ENCODE measurements around the genes ID1 and MYLK2.

- PRO-cap = no peak
- CAGE, long polyA plus RNA = no peak
These were observed 18.7 kb downstream of the MCTS2 start for GRCh38 chr20:31565697-31566366.

- PRO-cap = no peak
- CAGE, long polyA plus RNA = no peak
These were observed 21.1 kb downstream of the MCTS2 start for GRCh38 chr20:31568054-31568916.

GRCh38 chr20:31573182-31574267 lies 26.3 kb downstream of the MCTS2 start:
- PRO-cap = bidirectional peak, plus-strand start at chr20:31573360, minus-strand start at chr20:31573238
- CAGE, long polyA plus RNA = no peak

DNA sequence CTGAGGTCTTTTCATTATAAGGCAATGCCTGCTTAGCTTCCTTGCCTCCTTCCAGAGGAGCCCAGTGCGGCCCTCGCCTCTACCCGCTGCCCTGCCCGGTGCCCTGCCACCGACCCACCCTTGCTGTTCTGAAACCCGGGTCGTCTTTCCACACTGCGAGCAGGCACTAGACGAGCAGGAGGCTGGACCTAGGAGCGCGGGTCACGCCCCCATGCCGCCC lies 194 bp upstream of the ID1 start:
- PRO-cap = bidirectional peak, plus-strand start outside the sequence, minus-strand start at position 130 of the sequence
- CAGE, long polyA plus RNA = no peak

DNA sequence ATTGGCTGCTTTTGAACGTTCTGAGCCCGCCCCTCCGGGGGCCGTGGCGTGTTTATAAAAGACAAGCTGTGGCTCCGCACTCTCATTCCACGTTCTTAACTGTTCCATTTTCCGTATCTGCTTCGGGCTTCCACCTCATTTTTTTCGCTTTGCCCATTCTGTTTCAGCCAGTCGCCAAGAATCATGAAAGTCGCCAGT lies at the start of gene ID1:
Gene ID1 (plus strand): TSS at position 85 of the 198 bp plus-strand sequence.
- PRO-cap = bidirectional peak, plus-strand start at position 85 of the sequence, minus-strand start outside the sequence
- CAGE, long polyA plus RNA = no peak

GRCh38 chr20:31605403-31606414 lies 620 bp downstream of the ID1 start:
- PRO-cap = bidirectional peak, plus-strand start at chr20:31605844, minus-strand start at chr20:31605607
- CAGE, long polyA plus RNA = no peak

DNA sequence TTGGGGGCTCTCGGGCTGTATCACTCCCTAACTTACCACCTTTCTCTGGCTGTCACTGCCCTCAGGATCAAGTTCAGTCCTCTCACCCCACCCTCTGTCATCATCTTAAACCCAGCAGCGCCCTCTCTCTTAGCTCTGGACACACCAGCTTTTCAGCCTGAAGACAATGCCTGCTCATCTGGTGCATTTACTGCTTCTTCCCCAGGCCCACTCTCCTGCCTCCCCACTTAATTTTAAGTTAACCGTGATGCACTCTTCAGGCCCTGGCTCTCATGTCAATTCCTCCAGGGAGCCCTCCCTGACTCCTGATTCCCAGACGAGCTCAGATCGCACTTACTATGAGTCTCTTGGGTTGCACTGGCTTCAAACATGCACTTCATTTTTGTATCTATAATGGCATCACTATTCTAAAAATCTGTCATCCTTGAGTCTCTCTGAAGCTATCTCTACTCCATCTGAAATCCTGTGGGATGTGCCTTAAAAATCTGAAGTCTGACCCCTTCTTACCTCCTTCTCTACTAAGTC lies 24.6 kb downstream of the COX4I2 start:
- PRO-cap = no peak
- CAGE, long polyA plus RNA = no peak

GRCh38 chr20:31705622-31706422 lies 16.8 kb downstream of the BCL2L1 start:
- PRO-cap = no peak
- CAGE, long polyA plus RNA = no peak

DNA sequence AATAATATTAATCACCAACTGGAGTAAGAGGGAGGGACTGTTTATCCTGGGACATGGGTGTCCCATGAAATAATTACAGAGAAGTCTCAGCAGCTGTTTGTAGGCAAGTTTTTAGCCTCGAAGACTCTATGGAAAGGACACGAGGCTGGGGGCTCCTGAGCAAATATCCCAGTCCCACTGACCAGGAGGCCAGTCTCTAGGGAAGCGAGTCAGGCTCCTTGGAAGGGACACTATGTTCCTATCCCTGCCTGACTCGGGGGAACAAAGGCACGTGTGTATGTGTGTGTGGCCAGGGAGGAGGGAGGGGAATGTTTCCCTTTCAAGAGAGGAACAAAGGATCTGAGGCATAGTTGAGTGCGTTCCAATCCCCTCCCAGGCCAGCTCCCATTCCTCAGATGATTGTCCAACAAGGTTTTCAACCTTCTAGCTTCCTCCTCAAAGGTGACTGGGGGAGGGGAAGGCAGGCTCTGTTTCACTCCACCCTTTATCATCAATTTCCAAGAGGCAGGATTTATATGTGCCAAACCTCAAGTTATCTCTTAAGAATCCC lies 10.1 kb downstream of the BCL2L1 start:
- PRO-cap = no peak
- CAGE, long polyA plus RNA = no peak

DNA sequence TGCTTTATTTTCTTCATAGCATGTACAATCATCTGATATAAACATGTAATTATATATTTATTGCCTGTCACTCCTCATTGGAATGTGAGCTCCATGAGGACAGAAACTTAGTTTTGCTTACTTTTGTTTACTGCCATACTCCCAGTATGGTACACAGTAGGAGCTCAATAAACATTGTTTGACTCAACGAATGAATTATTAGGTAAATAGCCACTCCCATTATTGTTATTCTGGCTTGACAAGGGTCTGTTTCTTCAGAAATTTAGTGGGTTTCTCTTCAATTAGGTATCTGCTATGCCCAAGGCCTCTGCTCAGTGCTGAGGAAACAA lies 6.4 kb downstream of the BCL2L1 start:
- PRO-cap = no peak
- CAGE, long polyA plus RNA = no peak

GRCh38 chr20:31723403-31724059 lies 863 bp upstream of the BCL2L1 start:
- PRO-cap = bidirectional peak, plus-strand start at chr20:31723763, minus-strand start at chr20:31723497; bidirectional peak, plus-strand start at chr20:31724112, minus-strand start at chr20:31723888
- CAGE, long polyA plus RNA = start-site peak on the minus strand at chr20:31723906-31723978, 38 and 70 reads in 2 replicates

DNA sequence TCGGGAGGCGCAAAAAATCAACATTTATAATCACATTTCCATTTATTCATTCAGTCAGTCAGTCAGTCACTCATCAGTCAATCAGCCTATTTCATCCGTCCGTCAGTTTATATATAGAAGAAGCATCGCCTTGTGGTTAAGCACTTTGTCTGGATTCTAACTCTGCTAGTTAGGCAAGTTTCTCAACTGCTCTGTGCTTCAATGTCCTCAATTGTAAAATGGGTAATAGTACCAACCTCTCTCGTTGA lies 1.3 kb upstream of the BCL2L1 start:
- PRO-cap = bidirectional peak, plus-strand start at position 53 of the sequence, minus-strand start outside the sequence
- CAGE, long polyA plus RNA = no peak

GRCh38 chr20:31818921-31819593 lies at the start of gene MYLK2:
Gene MYLK2, plus strand, starts transcription at chr20:31819356.
- PRO-cap = no peak
- CAGE, long polyA plus RNA = no peak

DNA sequence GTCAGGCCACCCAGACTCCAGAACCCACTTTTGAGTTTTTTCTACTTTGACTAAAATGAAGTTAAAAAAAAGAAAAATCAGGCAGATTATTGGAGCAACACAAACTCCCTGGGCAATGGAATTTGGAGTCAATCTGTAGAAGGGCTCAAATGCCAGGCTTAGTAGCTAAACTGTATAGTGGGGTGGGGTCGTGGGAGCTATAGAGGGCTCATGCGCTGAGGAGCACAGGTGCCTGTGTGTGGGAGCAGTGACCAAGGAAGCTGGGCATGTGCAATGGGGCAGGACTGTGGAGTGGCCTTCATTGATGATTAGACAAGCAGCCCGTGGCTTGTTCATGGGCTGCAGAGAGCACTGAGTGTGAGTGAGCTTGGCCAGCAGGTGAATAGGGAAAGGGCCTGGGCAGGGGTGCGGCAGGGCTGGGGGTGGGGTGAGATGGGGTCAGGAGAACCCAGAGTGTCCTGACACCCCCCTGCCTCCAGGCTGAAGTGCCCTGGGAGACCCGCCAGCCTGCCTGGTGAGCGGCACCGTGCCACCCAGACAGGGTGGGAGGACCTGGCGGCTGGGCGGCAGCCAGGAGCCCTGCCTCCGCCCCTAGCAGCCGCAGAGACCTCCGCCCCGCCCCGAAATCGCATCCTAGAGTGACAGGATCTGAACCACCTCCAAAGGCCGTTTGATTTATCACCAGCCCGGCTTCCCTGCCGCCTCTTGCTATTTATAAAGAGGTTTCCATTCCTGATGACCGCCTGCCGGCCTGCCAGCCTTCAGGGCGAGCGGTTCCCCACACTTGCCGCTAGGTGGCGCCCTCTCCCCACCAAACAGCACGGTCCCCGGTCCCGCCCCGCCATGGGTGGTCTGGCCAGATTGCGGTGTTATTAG lies 3.3 kb downstream of the MYLK2 start:
- PRO-cap = no peak
- CAGE, long polyA plus RNA = no peak

GRCh38 chr20:31894908-31895514 lies 24.6 kb downstream of the TTLL9 start:
- PRO-cap = bidirectional peak, plus-strand start at chr20:31895371, minus-strand start at chr20:31895150
- CAGE, long polyA plus RNA = no peak

DNA sequence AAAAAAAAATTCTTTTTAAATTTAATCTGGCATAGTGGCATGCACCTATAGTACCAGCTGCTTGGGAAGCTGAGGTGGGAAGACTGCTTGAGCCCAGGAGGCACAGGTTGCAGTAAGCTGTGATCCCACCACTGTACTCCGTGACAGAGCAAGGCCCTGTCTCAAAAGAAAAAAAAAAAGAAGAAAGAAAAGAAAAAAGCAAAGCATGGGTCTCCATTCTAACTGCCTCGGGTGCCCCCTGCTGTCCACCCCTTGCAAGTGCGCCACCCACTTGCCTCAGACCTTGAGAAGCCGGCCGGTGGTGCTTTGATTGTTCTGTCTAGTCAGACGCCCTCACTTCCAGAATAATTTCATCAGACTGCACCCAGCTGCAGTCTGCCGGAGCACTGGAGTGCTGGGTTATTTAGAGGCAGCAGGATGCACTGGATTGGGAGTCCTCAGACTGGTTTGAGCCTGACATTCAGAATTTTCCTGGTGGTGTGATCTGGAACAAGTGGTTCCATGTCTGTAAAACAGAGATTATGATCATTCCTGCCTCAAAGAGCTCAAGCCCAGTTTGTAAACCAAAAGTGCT lies 17.6 kb upstream of the TM9SF4 start:
- PRO-cap = no peak
- CAGE, long polyA plus RNA = no peak

DNA sequence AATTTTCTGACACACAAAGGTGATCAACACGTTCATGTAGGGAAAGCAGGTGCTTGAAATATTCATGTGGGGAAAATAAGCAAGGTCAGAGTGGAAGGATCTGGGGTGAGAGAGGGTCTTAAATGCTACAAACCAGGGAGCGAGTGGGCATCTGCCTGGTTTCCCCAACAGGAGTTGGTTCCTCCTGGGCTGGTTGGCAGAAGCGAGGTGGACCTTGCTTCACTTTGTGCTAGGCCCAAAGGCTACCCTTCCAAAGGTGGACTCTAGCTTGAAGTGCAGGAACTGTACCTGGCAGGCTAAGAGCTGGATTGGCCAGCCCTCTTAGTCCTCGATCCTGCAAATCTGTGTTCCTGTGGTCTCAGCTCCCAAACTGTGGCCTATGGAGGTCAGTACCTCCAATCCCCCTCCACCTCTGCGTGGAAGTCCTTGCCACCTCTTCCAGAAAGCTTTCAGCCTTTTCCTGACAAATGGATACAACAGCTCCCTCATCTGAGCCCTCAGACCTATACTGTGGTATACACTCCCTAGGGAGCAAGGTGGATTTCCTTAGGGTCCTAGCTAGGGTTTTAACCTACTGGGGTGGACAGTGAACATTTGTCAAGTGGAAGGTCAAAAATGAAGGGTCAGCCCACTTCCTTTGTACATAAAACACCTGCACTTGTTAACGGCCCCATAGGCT lies 16.6 kb downstream of the PLAGL2 start:
- PRO-cap = no peak
- CAGE, long polyA plus RNA = no peak

- PRO-cap = no peak
- CAGE, long polyA plus RNA = no peak
These were observed 14.1 kb downstream of the PLAGL2 start for GRCh38 chr20:32193176-32194030.

GRCh38 chr20:32195763-32196694 lies 11.5 kb downstream of the PLAGL2 start:
- PRO-cap = no peak
- CAGE, long polyA plus RNA = no peak

DNA sequence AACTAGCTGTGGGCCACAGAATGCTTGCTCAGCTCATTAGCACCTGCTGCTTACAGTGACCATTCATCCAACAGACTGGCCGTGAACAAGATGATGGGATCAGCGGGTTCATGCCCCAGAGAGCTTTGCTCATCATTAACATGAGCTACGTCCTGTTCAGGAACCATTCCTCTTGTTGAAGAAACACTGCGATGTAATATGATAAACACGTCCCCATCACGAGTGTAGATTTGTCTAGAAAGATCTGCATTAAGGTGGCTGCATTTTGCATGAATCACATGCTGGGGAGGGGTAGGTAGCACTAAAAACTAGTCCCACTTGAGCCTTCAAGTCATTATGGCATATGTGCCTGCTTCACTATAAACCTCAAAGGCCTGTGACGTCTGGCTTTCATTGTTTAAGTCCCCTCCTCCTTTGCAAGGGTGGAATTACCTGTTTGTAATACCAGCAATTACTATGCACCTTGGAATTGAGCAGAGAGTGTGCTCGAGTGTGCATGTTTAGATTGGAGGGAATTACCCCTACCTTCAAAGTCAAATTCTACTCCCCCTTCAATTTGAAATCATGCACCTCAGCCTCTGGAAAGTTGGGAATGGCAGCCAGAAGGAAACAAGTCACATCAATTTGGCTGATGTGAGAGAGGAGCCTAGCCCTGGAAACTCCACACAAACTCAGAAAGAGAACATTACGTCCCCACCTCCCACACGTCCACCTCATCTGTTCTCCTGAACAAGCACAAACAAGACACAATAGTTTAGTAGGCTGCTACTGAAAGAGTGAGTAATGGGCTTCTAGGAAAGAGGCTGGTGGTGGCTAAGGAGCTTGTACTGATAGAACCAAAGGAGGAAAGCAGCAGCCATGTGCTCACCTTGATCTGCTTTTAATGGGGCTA lies 3.7 kb downstream of the PLAGL2 start:
- PRO-cap = no peak
- CAGE, long polyA plus RNA = no peak